Left cardiac atrium (tissue), 1 donor: ENCODE results near the gene ERRFI1.

DNA sequence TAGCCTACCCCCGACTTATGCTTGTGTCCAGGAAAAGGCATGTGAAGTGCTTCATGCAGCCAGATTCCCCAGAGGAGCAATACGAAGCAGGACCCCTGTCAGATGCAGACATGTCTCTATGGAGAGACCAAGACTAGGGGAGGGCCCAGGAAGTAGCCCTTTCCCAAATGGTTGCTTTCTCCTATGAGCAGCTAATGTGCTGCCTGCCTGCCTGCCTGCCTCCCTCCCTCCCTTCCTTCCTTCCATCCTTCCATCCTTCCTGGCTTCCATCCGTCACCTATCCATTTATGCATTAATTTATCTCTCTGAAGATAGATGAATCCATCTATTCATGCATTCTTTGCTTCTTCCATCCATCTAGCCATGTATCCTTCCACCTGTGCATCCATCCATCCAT lies 430.8 kb upstream of the VAMP3 start:
- PRO-cap: no peak

- PRO-cap: no peak
Observed at GRCh38 chr1:7500584-7500971, 270.5 kb upstream of the VAMP3 start.

GRCh38 chr1:7509845-7510199 lies 261.3 kb upstream of the VAMP3 start:
- PRO-cap: no peak

- PRO-cap: no peak
Observed at GRCh38 chr1:7550957-7551374, 220.1 kb upstream of the VAMP3 start.

DNA sequence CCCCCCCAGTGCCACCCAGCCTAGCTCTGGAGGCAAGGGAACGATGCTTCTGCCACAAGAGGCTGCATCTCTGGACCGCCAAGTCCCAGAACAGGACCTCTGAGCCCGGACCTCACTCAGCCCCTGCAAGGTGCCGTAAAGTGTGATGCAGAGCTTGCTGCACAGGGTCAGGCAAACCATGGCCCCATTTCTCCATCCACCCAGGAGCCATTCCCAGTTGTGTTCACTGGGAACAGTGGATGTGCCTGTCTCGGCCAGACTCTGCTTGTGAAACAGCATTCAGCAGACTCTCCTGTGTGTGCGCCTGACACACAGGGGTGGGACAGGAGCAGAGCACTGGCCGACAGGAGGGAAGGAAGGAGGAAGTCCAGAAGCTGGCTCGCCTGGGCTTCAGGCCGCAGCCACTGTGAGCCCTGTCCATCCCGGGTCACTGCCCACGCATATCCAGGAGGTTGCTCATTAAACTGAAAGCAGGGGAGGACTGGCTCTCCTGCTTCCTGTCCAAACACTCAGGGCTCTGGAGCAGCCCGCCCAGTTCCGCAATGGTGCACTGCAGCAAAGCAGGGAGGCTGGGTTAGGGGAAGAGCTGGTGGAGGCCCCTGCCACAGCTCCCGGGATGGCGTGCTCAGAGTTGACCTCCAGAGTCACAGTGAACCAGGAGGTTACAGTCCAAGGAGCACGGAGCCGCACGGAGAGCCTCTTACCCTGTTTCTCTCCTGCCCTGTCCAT lies 218.7 kb upstream of the VAMP3 start:
- PRO-cap: no peak

DNA sequence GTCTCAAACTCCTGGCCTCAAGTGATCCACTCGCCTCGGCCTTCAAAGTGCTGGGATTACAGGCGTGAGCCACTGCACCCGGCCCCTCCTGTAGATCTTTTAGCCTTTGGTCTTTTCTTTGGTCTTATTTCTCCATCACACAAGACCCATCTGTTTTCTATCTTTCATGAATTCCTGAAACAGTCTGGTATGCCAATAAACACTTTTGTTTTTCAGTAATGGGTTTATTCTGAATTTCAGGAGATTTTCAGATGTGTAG lies 23.2 kb downstream of the ERRFI1 start:
- PRO-cap: no peak

GRCh38 chr1:8026129-8027048 lies at the start of gene ERRFI1:
Gene ERRFI1, minus strand, starts transcription at chr1:8026309.
- PRO-cap: bidirectional peak, plus-strand start at chr1:8026493, minus-strand start at chr1:8026309; bidirectional peak, plus-strand start at chr1:8026734, minus-strand start at chr1:8026641

GRCh38 chr1:8040306-8041037 lies 14.4 kb upstream of the ERRFI1 start:
- PRO-cap: no peak

GRCh38 chr1:8122659-8123148 lies 96.6 kb upstream of the ERRFI1 start:
- PRO-cap: no peak

GRCh38 chr1:8201246-8201667 lies 116.7 kb upstream of the SLC45A1 start:
- PRO-cap: no peak

DNA sequence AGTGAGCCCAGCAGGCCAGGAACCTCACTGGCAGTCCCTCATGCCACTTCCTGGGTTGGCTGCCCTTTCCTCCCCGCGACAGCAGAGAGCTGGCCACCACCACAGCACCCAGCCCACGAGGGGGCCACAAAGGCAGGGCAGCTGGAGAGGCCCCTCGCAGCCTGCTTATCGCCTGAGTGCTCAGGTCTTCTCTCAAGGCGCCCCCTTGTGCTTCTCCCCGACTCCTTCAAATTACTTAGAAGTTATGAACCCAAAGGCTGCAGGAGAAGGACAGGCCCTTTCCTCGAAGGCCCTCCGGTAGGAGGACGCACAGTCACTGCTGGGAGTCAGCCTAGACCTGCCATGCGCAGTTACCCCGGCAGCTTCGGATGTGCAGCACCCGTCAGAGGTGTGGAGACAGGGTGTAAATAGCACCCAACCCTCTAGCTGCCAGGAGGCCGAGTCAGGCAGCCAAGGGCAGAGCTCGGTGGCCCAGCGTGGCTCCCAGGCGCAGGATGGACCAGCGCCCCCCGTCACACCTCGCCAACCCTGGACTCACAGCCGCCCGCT lies 41.4 kb downstream of the SLC45A1 start:
- PRO-cap: no peak

GRCh38 chr1:8397542-8398227 lies 79.8 kb downstream of the SLC45A1 start:
- PRO-cap: no peak

DNA sequence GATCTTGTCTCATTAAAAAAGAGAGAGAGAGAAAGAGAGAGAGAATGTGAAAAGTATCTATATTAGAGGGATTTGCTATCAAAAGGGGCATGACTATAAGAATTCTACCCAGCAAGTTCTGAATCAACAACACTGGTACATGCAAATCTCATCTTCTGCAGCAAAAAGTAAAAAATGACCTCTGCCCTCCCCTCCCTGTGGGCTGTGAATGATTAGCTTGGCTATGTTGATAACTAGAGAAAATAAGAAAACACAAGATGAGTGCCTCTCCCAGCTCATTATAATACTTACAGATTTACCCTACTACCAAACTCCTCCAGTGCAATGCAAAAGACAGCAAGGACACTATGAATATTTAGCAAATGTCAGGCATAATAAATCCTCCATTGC lies 102.4 kb downstream of the SLC45A1 start:
- PRO-cap: no peak

DNA sequence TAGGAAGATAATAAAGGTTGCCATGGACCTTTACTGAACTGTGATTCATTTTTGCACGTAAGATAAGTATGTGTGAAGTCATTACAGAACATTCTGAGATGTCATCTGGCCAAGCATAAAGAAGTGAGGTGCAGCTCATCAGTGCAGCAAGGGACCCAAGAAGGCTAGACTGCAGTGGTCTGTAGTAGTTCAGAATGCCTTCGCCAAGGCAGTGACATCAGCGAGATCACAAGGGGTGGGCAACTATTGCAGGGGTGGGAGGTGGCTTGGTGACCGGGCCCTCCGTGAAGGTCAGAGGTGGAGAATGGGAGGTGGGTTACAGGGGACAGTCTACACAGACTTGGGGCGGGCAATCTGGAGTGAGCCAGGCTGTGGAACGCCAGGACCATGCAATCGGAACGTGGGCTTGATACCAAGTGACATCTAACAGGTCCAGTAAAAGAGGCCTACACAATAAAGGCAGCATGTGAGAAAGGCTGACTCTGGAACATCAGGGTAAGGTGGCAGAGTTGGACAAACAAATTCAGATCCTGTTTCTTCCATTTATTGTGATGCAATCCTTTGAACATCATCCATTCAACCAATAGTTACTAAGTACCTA lies 107.4 kb downstream of the SLC45A1 start:
- PRO-cap: no peak

DNA sequence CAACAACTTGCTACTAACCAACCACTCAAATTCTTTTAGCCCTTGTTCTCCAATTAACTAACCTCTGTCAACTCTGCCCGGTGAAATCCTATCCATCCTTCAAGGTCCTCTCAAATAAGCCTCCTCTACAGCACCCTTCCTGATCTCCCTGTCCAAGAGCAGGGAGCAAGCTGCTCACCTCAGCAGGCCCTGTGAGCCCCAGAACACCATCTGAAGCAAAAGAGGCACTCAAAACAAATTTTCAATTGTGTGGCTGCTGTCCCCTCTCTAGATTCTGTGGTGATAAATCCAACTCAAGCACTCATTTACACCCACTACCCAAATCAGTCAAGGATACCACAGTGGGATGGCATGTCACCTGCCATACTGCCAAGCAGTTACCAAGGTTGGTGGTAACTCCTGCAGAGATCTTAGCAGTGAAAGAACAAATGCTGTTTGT lies 134.1 kb downstream of the SLC45A1 start:
- PRO-cap: no peak

GRCh38 chr1:8509906-8510576 lies 192.1 kb downstream of the SLC45A1 start:
- PRO-cap: no peak

DNA sequence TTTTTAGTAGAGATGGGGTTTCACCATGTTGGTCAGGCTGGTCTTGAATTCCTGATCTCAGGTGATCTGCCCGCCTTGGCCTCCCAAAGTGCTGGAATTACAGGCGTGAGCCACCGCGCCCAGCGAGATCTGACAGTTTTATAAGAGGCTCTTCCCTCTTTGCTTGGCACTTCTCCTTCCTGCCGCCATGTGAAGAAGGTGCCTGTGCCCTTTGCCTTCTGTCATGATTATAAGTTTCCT lies 22.5 kb downstream of the ENO1 start:
- PRO-cap: no peak

GRCh38 chr1:8863386-8863827 lies 15.1 kb downstream of the ENO1 start:
- PRO-cap: no peak

- PRO-cap: no peak
Observed at GRCh38 chr1:8874794-8876011, 3.3 kb downstream of the ENO1 start.

GRCh38 chr1:8937741-8938030 lies 8.0 kb upstream of the CA6 start:
- PRO-cap: no peak